Tibial artery (tissue), 1 donor: ENCODE measurements around a stretch of chr6.

- PRO-cap = no peak
Measured at GRCh38 chr6:139539775-139540183, 165.3 kb upstream of the CITED2 start.

DNA sequence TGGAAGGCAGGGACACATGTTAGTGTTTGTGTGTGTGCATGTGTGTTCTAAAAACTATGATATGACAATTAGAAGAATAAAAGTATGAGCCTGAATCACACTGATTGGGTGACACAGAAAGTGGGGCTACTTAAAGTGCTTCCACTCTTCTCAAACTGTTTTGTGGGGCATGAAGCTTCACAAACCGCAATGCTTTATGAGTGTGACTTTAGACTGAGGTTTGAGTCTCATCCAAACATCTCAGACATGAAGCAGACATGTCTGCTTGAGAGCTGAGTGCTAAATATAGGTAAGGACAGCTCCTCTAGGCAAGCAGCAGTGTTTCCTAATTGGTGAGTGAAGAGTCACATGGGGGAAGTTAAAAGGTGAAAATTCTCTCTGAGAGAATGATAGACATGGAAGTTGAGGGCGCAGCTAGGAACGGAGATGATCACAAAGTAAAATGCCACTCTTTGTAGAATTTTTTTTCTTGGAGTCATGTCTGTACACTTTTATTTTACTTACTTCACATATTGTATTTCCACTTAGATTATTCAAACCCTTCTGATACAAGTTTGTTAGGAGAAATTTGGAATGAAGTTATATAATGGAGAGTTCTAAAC is 727.0 kb upstream of the CITED2 start:
- PRO-cap = no peak

- PRO-cap = no peak
Measured at GRCh38 chr6:140343009-140343658, 968.7 kb upstream of the CITED2 start.

GRCh38 chr6:140663584-140664191 is 1289.2 kb upstream of the CITED2 start:
- PRO-cap = no peak

GRCh38 chr6:140883775-140884306 is 1248.9 kb upstream of the GJE1 start:
- PRO-cap = no peak

DNA sequence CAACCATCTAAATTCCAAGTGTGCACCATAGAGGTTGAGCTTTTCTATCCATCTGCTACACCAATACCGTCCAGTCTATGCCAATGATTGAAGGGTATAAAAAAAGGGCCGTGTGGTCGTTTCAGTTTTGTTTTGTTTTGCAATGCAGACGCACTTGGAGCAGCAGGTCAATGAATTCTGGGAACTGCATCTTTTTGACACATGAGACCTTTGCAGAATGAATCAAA is 650.0 kb upstream of the GJE1 start:
- PRO-cap = no peak

DNA sequence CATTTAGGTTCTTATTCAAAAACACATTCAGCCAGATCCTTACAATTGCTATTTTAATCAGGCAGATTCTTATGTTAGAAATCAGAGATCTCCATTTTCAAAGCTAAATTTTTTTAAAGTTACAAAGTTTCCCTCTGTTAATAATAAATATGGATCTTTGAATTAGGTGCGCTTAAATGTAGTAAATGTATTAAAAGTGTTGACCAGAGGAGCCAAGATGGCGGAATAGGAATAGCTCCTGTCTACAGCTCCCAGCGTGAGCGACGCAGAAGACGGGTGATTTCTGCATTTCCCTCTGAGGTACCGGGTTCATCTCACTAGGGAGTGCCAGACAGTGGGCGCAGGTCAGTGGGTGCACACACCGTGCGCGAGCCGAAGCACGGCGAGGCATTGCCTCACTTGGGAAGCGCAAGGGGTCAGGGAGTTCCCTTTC is 386.9 kb upstream of the GJE1 start:
- PRO-cap = no peak

DNA sequence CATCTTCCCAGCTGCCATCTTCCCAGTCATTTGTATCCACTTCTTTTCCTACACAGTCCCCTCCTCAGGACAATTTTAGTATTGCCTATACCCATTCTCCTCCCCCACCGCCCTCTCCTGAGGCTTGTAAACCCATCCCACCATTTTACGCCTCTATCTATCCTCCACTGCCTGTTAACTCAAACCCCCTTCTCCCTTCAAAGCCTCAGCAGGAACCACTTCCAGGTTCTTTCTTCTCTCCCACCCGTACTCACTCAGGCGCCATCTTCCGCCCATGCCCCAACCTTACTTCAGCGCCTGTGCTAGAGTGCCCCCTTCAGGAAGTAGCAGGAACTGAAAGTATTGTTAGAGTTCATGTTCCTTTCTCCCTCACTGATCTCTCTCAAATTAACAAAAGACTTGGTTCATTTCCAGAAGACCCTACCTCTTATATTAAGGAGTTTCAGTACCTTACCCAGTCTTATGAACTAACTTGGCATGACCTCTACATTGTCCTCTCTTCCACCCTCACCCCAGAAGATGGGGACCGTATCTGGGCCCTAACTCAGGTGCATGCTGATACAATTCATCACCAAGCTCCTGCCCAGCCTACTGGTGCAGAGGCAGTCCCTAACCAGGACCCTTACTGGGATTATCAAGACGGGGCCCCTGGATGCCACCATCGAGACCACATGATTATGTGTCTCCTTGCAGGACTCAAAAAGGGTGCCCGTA is 236.1 kb downstream of the ADGRG6 start:
- PRO-cap = no peak

- PRO-cap = no peak
Measured at GRCh38 chr6:142681298-142681497, 263.8 kb downstream of the HIVEP2 start.

GRCh38 chr6:142696002-142696769 is 248.8 kb downstream of the HIVEP2 start:
- PRO-cap = no peak

DNA sequence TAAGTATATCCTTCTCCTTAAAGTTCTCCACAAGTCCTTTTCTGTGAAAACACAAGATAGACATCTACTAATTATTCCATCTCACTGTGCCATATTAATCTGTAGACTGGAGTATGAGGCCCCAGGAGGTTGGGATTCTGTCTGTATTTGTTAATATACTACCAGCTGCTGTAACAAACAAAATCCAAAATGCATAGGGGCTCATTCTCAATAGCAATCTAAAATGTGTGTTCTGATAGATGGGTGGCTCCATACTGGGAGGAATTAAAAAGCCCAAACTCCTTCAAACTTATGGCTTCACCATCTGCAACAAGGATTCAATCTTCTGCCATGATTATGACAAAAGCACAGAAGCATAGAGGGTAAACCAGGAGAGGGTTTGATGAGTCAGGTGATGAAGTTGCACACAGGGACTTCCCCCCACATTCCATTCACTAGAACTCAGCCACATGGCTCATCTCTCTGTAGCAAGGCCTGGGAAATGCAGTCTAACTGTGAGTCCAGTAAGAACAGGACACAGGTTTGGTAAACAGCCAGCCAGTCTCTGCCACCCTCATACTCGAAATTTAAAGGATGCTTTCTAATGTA is 143.0 kb downstream of the HIVEP2 start:
- PRO-cap = no peak

- PRO-cap = no peak
Measured at GRCh38 chr6:142819997-142821164, 124.6 kb downstream of the HIVEP2 start.

GRCh38 chr6:142871858-142872441 is 73.0 kb downstream of the HIVEP2 start:
- PRO-cap = no peak

- PRO-cap = no peak
Measured at GRCh38 chr6:142879473-142880230, 65.3 kb downstream of the HIVEP2 start.

GRCh38 chr6:142900297-142901556 is 44.2 kb downstream of the HIVEP2 start:
- PRO-cap = no peak

DNA sequence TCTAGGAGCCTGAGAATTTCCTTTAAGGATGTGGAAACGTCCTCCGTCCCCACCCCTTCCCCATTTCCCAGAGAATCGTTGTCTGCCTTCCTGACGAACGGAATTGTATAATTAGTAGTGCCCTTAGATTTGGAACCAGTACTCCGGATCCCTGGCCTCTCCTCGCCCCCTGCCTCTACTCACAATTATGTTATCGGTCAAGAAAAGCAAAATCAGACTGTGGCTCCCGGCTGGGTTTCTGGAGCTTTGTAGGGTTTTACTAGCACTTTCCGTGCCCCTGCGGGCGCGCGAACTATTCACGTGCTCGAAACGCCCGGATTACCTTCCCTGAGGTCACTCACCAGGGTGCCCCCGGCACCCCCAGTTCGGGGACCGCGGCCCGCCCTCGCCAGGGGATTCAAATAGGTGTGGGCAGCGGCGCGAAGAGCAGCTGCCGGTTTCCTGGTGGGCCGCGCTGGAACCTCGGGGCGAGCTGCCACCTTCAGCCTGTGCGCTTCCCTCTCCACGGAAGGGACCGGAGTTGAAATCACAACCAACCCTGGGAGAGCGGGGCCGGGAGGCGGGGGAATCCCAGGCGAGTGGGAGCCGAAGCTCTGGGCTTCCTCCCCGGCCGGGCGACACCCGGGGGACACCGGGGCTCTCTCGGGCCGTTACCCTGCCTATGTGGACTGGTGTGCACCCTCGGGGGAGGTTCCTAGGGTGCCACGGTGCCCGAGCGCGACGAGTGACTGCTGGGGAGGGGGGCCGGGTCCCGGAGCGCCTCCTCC is 1.9 kb upstream of the HIVEP2 start:
- PRO-cap = unidirectional peak, plus-strand start at position 400 of the sequence; unidirectional peak, plus-strand start at position 447 of the sequence

GRCh38 chr6:143223754-143224344 is 163.2 kb downstream of the AIG1 start:
- PRO-cap = unidirectional peak, minus-strand start at chr6:143224027

GRCh38 chr6:143678500-143678999 is 785 bp downstream of the PHACTR2 start:
- PRO-cap = bidirectional peak, plus-strand start at chr6:143678573, minus-strand start at chr6:143678295; bidirectional peak, plus-strand start at chr6:143678633, minus-strand start at chr6:143678604

GRCh38 chr6:143844019-143844431 is 887 bp downstream of the LTV1 start:
- PRO-cap = no peak

DNA sequence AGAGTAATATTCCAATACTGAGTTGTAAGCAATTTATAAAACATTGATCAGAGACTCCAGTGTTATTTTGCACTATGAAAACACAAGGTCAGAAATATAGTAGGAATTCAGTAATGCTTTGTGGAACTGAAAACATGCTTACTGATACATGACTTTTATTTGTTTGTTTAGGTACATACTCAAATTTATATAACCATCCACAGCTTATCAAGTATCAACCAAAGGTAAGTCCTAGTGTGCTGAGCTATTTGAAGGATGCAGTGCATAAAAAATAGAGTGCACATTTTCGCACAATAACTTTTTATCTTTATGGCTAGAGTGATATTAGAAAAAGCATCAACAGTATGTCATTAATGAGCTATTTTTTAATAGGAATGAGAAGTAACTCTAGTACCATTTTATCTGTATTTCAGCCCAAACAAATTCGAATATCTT is 1.6 kb upstream of the ZC2HC1B start:
- PRO-cap = no peak